Neural progenitor cell (in vitro differentiated cells): ENCODE results near the gene KNG1.

GRCh38 chr3:186716837-186717618 is at the start of gene KNG1:
Gene KNG1 (plus strand): TSS chr3:186717359.
- RAMPAGE, long total RNA = no peak

DNA sequence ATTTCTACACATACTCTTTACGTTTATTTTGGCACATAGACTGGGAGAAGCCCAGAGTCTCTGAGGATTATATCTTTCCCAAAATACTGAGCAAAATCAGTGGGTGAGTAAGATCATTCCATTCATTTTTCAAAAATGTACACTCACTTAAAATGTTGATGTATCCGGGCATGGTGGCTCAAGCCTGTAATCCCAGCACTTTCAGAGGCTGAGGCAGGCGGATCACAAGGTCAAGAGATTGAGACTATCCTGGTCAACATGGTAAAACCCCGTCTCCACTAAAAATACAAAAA is 15.8 kb upstream of the RFC4 start:
- RAMPAGE, long total RNA = no peak

- RAMPAGE, long total RNA = no peak
Observed at GRCh38 chr3:186871054-186871654, 28.6 kb downstream of the ADIPOQ start.

GRCh38 chr3:186946468-186947045 is 16.2 kb downstream of the ST6GAL1 start:
- RAMPAGE, long total RNA = no peak

DNA sequence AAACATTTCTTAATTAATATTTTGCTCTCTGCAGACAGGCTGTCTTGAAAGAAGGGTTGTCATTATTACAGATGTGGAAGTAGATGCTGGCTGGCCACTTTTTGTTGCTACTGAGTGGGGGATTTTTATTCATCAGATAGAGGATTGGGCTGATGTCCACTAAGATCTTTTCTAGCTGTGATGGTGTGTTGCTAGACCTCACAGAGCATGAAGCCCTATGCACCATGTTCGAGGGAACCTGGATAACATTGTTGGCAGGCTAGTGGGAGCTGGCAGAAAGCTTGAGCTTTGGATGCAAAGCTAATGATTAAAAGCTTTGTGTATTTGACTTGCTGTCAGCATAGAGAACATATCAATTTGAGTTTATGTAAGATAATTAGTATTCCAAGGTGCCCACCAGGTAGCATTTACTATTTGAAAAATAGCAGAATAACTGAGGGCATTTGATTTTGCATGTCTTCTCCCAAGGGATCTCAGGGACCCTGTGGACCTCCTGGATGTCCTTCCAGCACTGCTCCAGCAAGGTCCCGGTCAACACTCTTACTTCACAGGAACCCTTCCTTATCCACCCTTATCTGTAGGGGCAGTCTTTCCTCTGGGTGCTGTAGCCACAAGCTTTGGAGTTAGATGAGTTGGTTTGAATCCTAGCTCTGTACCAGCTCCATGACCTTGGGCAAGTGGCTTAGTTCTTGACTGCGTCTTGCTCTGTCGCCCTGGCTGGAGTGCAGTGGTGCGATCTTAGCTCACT is 59.2 kb downstream of the ST6GAL1 start:
- RAMPAGE, long total RNA = no peak

GRCh38 chr3:186993201-186993917 is 63.0 kb downstream of the ST6GAL1 start:
- RAMPAGE, long total RNA = no peak

GRCh38 chr3:187019508-187020098 is 89.3 kb downstream of the ST6GAL1 start:
- RAMPAGE, long total RNA = no peak

DNA sequence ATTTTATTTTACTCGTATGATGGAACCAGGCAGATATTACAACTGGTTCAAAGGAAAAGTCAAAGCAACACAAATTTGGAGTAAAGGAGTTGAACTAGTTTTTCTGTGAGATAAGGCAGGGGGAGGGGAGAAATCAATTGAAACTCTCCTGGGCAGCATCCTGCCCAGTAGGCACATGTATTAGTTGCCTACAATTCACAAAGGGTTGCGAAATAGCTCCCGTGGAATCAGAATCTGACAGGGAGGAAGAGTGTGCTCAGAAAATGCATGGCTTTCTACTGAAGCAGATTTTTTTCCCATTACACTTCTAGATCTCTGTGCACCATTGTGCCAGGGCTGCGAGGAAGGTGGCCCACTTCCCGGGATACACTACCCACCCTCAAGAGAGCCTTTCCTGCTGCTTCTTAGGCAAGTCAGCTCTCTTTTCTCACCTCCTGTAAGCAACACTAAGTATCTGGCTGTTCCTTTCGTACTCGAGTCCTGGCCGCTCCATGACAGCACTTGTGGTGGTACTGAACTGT is 75.0 kb downstream of the RPL39L start:
- RAMPAGE, long total RNA = no peak

- RAMPAGE, long total RNA = no peak
Observed at GRCh38 chr3:187100892-187101557, 38.3 kb downstream of the RPL39L start.

DNA sequence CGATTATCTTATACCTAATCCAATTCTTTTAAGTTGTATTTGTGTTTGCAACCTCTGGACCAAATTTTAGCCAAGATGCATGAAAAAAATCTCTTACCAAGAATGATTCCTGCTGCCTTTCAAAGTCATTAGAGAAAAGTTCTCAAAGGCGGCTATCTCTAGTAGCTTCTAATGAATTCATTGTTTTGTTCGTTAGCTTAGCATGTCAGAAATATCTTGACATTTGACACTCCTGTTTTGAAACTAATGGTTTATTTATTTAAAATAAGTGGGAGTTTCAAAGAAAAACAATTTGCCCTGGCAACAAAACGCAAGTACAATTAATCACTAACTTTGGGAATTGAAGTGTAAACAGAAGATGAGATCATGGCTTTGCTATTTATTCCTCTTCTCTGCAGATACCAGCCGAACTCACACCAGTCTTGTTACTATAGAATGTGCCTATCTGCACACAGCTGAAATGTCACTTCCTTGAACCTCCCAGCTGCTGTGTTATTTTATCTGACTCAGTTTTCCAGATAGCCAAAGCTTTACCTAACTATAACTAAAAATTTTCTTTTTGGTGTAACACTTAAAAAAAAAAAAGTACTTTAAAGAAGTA is 27.5 kb downstream of the MASP1 start:
- RAMPAGE, long total RNA = no peak

- RAMPAGE, long total RNA = no peak
Observed at GRCh38 chr3:187274887-187275422, 16.6 kb downstream of the MASP1 start.

- RAMPAGE, long total RNA = no peak
Observed at GRCh38 chr3:187412397-187412969, 44.3 kb downstream of the RTP4 start.

- RAMPAGE, long total RNA = no peak
Observed at GRCh38 chr3:187737672-187737998, 7.6 kb downstream of the BCL6 start.

- RAMPAGE, long total RNA = no peak
Observed at GRCh38 chr3:187943616-187944318, 198.5 kb upstream of the BCL6 start.

DNA sequence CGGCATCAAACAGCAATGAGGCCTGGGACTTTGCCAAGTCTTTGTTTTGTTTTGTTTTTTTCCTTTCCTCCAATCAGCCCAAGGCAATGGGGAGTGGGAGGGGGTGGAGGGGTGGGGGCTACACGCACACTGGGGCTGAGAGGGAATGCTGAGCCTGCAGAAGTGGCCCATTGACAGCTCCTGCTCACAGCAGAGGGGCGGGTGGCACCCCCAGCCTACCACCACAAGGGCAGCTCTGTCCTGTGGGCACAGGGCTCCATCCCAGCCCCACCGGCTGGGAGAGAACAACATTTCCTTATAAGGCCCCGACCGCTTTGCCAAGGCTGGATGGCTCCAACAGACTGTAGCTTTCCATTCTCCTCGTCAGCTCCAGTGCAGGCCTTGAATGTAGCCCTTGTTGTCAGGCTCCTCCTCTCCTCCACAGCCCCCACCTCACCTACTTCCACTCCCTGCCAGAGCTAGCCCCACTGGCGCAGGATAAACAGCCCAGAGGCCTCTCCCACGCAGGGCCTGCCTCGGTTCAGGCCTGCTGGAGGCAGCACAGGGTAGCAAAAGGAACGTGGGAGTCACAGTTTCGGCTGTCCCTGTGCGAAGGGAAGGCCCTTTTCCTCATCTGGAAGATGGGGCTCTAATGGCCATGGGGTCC is 101.8 kb upstream of the LPP start:
- RAMPAGE, long total RNA = no peak

GRCh38 chr3:188154544-188154702 is 466 bp downstream of the LPP start:
- RAMPAGE, long total RNA = no peak

- RAMPAGE, long total RNA = no peak
Observed at GRCh38 chr3:188266644-188267543, 112.9 kb downstream of the LPP start.

DNA sequence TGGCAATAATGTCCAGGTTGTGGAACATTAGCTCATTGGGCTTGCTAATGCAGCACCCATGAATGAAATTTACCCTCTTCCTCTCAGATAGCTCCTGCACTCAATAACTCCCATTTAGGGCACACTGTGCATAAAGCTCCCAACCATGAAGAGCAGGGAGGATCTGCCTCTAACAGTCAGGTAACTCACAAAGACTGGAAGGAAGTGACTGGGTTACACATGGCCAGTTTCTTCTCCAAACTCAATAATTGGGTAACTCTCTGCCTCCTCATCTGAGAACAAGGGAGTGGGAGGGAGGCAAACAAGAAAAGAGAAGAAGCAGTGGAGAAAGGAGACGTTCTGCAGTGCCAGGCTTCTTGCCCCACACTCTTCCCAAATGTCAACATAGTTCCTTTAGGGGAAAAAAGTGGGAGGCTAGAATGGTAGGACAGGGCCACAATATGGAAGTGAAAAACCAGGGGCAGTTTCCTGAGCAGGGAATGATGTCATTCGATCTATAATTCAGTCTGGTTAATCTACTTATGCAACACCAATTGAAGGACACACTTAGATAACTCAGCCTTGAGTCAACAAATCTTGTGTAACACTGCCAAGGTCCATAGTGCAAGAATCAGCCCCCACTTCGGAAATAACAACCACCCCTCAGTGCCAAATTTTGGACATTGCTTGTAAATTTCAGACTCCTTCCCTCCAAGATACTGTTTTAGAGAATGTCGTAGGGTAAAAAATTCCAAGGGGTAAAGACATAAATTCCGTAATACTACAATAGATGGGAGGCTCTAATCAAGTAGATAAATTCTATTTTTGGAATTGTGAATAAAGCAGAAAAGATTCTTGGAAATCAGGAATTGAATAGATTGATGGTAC is 142.9 kb downstream of the LPP start:
- RAMPAGE, long total RNA = no peak

DNA sequence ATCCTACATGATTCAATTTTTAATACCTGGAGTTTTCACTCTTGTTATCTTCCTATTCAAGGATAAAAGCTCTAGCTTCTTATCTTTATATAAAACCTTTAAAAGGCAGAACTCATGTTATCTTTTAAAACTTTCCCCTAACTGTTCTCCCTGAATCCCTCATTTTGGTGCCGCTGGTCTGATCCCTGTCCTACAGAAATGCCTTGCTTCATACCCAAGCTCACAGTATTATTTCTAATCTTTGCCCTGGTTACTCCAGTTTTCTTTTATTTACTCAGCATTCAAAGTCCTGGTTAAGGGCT is 247.2 kb downstream of the LPP start:
- RAMPAGE, long total RNA = no peak

DNA sequence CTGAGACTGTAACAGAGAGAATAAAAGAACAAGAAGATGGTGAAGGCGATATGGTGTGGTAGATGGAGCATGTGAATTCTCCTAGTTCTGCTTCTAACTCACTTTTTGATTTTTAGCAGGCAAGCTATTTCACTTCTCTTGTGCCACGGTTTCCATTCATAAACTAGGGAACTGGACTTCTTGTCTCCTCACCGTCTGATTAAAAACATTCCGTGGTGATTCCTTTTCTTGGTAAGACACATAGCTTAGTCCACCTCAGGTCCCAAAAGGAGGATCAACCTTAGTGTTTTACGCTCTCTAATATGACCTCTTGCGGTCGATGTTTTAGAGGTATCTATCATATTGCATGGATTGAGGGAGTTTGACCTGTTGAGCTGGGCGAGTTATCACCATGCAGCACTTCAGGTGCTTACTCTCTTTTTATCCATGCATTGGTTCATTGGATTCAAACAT is 394.2 kb downstream of the LPP start:
- RAMPAGE, long total RNA = no peak